Measurements from ENCODE around the genes ANKRD61 and ZNF853.

GRCh38 chr7:5610337-5610855 lies 17.8 kb downstream of the FSCN1 start:
- PRO-cap, 2 experiments, result no peak in any of the 2 experiments

GRCh38 chr7:5692922-5693953 lies 88.2 kb downstream of the RNF216 start:
- PRO-cap, 2 experiments, result no peak in any of the 2 experiments

DNA sequence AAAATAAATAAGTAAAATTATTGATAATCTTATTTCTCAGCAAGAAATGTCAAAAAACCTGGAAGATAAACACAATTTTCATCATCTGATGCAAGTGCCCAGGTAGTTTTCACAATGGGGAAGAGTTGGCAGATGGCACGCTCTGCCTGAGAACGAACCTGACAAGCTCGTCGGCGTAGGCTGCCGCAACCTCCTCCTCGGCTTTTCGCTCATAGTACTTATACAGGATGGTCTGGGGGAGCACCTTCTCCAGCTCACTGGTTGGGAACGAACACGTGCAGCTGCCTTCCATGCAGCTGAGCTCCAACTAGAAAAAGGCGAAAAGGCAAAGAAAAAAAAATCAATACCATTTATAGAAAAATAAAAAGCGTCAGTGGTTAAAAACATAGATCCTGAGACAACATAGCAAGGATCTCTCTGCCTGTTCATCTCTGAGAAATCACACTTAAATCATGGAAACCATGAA lies 68.9 kb downstream of the RNF216 start:
- PRO-cap, 2 experiments, result no peak in any of the 2 experiments

GRCh38 chr7:6007969-6008727 lies 701 bp downstream of the PMS2 start:
- PRO-cap, 2 experiments, result no peak in any of the 2 experiments

- PRO-cap, 2 experiments, result no peak in any of the 2 experiments
Measured at GRCh38 chr7:6031043-6031672, at the start of gene ANKRD61. Gene ANKRD61 (plus strand): TSS chr7:6031376.

GRCh38 chr7:6103631-6104067 lies 1.1 kb upstream of the USP42 start:
- PRO-cap, 2 experiments, result no peak in any of the 2 experiments

GRCh38 chr7:6162016-6163261 lies 57.7 kb downstream of the USP42 start:
- PRO-cap, 2 experiments, result no peak in any of the 2 experiments

- PRO-cap, 2 experiments, result no peak in any of the 2 experiments
Measured at GRCh38 chr7:6247171-6247783, 25.1 kb downstream of the CYTH3 start.

- PRO-cap, 2 experiments, result no peak in any of the 2 experiments
Measured at GRCh38 chr7:6256384-6257090, 15.9 kb downstream of the CYTH3 start.

GRCh38 chr7:6402094-6403185 lies 28.1 kb downstream of the RAC1 start:
- PRO-cap, 2 experiments, result no peak in any of the 2 experiments

DNA sequence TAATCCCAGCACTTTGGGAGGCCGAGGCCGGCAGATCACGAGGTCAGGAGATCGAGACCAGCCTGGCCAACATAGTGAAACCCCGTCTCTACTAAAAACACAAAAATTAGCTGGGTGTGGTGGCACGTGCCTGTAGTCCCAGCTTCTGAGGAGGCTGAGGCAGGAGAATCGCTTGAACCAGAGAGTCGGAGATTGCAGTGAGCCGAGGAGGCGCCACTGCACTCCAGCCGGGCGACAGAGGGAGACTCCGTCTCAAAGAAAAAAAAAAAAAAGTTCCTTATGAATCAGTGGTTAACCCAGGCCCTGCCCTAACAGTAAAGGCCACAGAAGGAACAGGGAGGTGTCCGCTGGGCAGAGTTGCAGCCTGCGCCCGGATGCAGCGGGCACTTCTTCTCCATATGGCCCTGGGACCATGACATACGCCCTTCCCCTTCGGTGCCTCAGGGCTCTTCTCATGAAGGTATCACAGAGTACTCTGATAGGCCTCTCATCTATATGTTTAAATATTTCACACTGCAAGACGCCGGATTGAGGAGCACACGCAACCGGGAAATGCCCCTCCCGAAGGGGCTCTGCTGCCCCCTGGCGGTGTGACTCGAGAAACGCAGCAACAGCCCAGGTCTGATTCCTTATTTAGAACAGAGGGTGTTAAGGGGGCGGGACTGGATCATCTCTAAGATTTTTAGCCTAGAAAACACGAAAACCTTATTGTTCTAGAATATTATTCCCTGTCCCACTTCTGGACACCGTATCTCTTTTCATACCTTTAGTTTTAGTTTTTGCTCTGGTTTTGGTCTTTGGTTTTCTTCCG lies 12.3 kb downstream of the DAGLB start:
- PRO-cap, 2 experiments, result no peak in any of the 2 experiments

DNA sequence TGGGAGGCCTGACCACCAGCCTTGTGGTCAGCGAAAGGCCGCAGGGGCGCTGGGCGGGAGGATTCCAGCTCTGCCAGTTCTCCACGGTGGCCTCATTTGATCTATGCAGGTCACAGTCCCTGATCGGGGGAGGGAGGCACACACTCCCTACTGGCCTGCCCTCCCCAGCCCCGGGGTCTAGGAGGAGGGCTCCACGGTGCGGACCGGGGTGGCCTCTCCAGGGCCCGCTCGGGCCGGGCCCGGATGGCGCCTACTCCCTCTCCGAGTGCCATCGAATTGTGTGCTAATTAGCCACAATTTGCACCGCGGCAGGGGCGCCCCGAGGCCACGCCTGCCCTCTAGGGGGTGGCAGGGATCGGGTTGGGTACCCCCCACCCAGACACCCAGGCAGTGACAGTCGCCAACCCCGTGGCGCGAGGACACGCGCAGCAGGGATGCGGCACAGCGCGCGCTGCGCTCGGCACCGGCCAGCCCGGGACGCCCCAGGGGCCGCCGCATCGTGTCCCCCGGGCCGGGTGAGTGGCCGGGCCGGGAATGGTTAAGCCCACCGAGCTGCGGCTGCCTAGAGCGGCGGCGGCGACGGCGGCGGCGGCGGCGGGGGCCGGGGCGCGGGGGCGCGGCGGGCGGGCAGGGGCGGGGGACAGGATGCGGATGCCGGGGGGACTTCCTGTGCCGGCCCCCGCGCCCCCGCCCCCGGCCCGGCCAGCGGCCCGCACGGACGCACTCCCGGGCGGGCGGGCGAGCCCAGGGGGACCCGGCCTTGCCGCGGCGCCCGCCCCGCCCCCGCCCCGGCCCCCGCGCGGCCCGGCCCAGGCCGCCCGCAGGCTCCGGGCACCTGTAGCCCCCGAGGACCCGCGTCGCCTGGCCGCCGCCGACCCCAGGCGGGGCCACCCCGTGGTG lies at the start of gene ZNF853:
Gene ZNF853 (plus strand): TSS at position 690 of the 900 bp plus-strand sequence.
- PRO-cap, 2 experiments, result no peak in any of the 2 experiments

GRCh38 chr7:6638598-6639504 lies 1.7 kb downstream of the ZNF316 start:
- PRO-cap, 2 experiments, result no peak in any of the 2 experiments

- PRO-cap, 2 experiments, result no peak in any of the 2 experiments
Measured at GRCh38 chr7:6641813-6642121, 4.6 kb downstream of the ZNF316 start.

DNA sequence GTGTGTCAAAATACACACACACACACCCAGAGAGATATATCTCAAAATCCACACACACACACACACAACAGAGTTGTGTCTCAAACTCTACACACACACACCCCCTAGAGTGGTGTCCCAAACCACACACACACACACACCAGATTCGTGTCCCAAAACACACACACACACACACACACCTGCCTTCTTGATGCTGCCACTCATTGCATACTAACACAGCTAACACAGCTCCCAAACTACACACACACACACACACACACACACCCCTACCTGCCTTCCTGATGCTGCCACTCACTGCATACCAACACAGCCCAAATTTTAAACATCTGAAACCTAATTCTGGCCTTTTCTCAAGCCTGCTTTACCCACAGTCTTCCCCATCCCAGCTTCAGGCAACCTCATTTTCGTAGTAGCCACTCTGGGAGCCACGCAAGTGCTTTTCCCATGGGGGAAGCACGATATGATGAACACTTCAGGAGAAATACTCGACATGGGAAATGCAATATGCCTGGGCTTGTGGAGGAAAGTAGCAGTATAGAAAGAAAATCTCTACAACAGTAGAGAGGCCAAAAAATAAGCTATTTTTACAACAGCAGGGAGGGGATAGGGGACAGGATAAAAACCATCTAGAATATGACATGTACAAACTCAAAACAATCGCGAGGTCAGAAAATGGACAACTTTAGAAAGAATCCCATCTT lies 3.8 kb downstream of the ZNF12 start:
- PRO-cap, 2 experiments, result no peak in any of the 2 experiments

- PRO-cap, 2 experiments, result no peak in any of the 2 experiments
Measured at GRCh38 chr7:6990387-6990818, 164.3 kb upstream of the CCZ1B start.

- PRO-cap, 2 experiments, result no peak in any of the 2 experiments
Measured at GRCh38 chr7:7513243-7513528, 22.5 kb downstream of the COL28A1 start.

DNA sequence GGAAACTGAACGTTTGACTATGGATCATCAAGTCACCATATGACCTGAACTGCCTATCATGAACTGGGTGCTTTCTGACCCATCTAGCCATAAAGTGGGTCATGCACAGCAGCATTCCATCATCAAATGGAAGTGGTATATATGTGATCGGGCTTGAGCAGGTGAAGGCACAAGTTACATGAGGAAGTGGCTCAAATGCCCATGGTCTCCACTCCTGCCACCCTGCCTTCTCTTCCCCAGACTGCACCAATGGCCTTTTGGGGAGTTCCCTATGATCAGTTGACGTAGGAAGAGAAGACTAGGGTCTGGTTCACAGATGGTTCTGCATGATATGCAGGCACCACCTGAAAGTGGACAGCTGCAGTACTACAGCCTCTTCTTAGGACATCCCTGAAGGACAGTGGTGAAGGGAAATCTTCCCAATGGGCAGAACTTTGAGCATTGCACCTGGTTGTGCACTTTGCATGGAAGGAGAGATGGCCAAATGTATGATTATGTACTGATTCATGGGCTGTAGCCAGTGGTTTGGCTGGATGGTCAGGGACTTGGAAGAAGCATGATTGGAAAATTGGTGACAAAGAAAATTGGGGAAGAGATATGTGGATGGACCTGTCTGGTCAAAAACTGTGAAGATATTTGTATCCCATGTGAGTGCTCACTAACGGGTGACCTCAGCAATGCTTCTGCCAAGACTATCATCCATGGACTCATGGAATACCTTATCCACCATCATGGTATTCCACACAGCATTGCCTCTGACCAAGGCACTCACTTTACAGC lies 7.3 kb upstream of the RPA3 start:
- PRO-cap, 2 experiments, result no peak in any of the 2 experiments

- PRO-cap, 2 experiments, result peak in 2 of 2 experiments; most common minus-strand start chr7:7969141 (in 1)
Measured at GRCh38 chr7:7968893-7969206, 254 bp downstream of the GLCCI1 start.

GRCh38 chr7:8254489-8254993 lies 7.4 kb downstream of the ICA1 start:
- PRO-cap, 2 experiments, result no peak in any of the 2 experiments

Measured in Metastatic Liver Carcinoma in the Adrenal Gland (tissue), 2 donors.